Skeletal muscle tissue (tissue), 7 donors: ENCODE results near the genes SEC14L4, TCN2, SELENOM, INPP5J and LIMK2.

- PRO-cap, 3 experiments, result no peak in any of the 3 experiments
- RAMPAGE, long total RNA, result no peak
- RRBS, 2 experiments, result no CpG with 5 or more reads among the region's 45 CpGs
Observed at GRCh38 chr22:30505115-30506000, at the start of gene SEC14L4. Gene SEC14L4, minus strand, starts transcription at chr22:30505695.

- PRO-cap, 3 experiments, result no peak in any of the 3 experiments
- RAMPAGE, long total RNA, result no peak
- RRBS, 2 experiments, result no CpG with 5 or more reads among the region's 11 CpGs
Observed at GRCh38 chr22:30575065-30575833, 784 bp upstream of the GAL3ST1 start.

DNA sequence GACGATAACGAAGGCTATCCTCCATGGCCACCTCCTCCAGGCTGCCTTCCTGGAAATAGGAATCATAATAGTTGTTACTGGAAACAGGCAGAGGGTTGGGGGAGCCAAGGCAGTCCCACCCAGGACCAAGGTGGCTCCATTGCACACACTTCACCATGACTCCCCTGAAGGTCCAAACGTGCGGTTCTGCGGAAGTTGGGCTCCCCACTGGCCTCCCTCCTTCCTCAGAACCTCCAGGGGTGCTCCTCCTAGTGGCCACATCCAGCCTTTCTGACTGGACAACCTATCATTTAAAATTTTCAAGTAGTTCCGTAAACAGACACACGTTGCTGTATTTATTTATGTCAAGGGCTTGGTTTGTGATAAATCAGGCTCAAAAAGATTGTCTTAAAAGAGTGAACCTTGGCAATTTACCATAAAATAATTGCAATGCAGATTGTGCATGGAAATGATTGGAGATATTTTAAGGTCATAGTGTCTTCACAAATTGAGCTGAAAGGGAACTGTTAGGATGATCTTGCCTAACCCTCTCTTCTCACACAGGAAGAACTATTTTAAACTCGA is 1.4 kb upstream of the TCN2 start:
- PRO-cap, 3 experiments, result no peak in any of the 3 experiments
- RAMPAGE, long total RNA, result no peak
- RRBS, 2 experiments, result no CpG with 5 or more reads among the region's 8 CpGs

DNA sequence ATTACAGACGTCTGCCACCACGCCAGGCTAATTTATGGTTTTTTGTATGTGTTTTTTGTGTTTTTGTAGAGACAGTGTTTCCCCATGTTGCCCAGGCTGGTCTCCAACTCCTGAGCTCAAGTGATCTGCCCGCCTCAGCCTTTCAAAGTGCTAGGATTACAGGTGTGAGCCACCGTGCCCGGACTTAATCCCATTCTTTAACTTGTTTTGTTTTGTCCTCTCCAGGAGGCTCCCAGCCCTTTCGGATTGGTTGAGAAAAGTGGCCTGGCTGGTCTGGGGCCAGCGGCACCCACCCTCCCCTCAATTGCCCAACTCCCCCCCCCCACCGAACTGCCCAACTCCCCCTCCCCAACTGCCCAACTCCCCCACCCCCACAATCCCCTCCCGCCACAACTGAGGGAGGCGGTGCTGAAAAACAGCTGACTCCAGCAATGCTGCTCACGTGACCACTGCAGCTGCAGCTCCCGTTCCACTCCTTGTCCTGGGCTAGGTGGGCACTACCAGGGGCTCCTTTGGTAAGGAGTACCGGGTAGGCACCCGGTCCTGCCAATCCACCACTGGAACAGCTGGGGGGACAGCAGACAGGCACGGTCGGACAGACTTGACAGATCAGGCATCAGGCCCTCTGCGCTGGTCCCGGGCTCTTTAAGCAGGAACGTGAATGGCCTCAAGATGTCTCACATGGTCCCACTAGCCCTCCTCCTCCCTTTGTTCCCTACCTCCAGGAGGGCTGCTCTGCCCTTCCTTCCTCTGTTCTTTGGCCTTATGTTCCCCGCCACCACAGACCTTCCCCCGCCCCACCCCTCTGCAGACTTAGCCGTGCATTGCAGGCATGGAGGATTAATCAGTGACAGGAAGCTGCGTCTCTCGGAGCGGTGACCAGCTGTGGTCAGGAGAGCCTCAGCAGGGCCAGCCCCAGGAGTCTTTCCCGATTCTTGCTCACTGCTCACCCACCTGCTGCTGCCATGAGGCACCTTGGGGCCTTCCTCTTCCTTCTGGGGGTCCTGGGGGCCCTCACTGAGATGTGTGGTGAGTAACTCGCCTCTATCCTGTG is at the start of gene TCN2:
TSS of gene TCN2 (plus strand) at position 808 of the 1,054 bp plus-strand sequence.
- PRO-cap, 3 experiments, result peak in 2 of 3 experiments; most common plus-strand start position 840 of the sequence (in 1); most common minus-strand start position 759 of the sequence (in 2)
- RAMPAGE, long total RNA, result no peak
- RRBS, 2 experiments, result 1 to 2% methylated on average over 3 of the region's 27 CpGs

- PRO-cap, 3 experiments, result peak in 2 of 3 experiments; most common plus-strand start chr22:30635062 (in 2); most common minus-strand start chr22:30634982 (in 1)
- RAMPAGE, long total RNA, result no peak
- RRBS, 2 experiments, result 10 to 11% methylated on average over 3 of the region's 16 CpGs
Observed at GRCh38 chr22:30634904-30635250, 704 bp upstream of the SLC35E4 start.

DNA sequence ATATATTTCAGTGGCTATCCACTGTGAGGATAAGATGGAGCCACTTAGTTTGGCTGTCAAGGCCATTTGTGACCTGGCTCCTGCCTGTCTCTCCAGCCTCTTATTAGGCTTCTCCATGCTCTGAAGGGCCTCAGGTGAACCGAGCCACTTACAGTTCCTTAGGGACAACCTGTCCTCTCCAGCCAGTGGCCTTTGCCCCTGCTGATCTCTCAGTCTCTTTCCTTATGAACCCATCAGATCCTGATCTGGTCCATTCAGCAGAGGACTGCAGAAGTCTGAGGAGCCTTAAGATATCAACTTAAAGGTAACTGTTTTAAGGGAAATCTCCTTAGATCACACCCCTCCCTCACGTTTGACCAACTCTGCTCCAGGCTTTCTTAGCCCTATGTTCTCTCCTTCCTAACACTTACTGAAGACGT is 2.4 kb downstream of the DUSP18 start:
- PRO-cap, 3 experiments, result no peak in any of the 3 experiments
- RAMPAGE, long total RNA, result no peak
- RRBS, 2 experiments, result no CpG with 5 or more reads among the region's 3 CpGs

DNA sequence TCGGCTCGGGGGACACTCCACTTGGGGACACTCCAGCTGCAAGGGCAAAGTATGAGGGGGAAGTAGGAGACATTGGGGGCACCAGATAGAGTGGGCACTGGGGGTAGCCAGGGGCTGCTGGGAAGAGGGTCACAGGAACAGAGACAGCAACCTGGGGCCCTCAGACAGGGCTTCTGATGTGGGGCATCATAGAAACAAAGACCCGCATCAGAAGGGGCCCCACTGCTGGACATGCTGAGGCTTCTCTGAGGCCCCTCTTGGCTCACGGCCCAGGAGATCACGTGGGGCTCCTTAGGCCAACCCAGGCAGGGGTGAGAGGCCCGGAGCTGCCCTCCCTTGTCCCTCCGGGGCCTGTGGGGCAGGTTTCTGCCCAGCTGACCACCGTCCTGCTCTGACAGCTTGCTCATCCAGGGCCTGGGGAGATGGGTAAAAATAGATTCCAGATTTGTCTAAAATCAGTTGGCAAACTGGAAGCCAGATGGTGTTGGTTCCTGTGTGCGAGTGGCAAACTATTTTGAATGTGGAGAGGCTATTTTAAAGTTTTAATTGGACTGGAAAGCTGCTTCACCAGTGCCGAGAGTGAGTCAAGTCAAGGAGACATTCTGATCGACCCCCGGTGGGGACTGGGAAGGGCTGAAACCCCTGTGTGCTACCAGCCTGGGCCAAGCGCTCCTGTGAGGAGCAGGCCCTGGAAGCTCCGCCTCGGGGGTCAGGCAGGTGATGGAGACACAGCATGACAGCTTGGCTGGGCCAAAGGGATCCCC is 89.5 kb downstream of the MORC2 start:
- PRO-cap, 3 experiments, result no peak in any of the 3 experiments
- RAMPAGE, long total RNA, result no peak
- RRBS, 2 experiments, result no CpG with 5 or more reads among the region's 15 CpGs

DNA sequence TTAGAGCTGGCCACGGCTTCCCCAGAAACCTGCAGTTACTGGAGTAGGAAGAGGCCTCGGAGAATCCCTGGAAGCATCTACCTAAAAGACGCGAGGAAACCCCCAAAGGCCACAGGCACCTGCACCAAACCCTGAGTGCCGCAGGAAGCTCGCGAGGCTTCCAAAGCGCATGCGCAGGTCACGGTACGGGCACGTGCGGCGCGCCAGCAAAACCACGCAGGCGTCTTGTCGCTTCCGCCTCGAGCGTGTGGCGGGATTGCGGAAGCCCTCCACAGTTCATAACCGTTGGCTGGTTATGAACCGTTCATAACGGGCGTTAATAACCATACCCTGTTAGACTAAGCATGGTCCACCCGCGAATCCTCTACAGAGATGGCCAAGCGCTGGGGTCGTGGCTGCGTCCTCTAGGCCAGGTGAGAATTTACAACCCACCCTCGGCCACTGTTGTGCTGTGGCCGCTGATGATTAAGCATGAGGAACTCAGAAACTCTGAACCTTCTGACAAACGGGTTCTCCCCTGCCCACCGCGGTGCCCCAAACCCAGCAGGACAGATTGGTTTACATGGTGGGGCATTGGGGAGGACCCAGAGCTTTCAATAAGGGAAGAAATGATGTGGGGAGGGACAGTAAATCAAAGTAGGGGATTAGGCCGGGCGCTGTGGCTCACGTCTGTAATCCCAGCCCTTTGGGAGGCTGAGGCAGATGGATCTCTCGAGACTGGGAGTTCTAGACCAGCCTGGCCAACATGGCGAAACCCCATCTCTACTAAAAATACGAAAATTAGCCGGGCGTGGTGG is 46.3 kb downstream of the MORC2 start:
- PRO-cap, 3 experiments, result peak in 1 of 3 experiments; most common minus-strand start position 137 of the sequence (in 1)
- RAMPAGE, long total RNA, result no peak
- RRBS, 2 experiments, result no CpG with 5 or more reads among the region's 45 CpGs

DNA sequence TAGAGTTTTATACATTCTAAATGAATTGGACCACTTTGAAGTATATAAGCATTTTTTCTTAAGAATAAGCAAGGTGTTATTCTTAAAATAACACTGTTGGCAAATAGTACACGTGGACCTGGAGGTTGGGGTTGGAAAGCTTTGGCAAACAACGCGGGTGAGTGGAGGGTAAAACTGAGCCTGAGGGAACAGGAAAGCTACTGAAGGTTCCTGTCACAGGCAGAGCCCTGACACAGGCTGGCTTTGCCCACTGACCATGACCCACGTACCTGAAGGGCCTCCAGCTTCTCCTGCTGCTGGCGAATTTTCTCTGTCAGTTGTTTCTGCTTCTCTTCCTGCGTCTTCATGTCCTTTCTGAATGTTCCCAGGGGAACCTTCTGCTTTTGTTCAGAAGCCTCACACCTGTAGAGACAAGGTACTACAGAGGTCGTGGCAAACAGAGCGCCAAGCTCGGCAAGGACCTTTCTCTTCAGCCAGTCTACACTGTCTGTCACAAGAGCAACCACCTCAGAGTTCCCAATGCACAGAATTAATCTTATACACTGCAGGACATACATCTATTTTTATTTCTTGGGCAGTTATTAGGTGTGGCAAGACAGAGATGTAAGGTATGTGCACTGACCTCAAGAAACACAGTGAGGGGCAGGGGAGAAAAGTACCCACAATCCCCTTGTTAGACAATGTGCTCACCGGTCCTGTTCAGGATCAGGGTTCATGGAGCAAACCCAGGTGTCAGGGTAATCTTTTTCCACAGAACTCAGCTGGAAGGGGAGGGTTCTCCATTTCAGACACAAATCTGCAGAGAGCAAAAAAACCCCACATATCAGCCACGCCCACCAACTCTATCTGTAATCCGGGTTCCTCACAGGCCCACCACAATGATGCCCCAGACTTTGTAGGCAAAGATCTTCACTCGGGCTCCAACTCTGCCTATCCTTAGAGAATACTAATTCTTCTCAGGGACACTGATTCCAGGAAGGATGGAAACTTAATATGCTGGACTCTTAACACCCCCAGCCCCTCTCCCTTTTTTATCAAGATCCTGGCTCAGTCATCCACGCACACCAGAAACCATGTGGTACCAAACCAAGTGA is 32.0 kb downstream of the MORC2 start:
- PRO-cap, 3 experiments, result no peak in any of the 3 experiments
- RAMPAGE, long total RNA, result no peak
- RRBS, 2 experiments, result no CpG with 5 or more reads among the region's 14 CpGs

GRCh38 chr22:30941059-30941679 is 27.4 kb downstream of the MORC2 start:
- PRO-cap, 3 experiments, result no peak in any of the 3 experiments
- RAMPAGE, long total RNA, result no peak
- RRBS, 2 experiments, result no CpG with 5 or more reads among the region's 10 CpGs

DNA sequence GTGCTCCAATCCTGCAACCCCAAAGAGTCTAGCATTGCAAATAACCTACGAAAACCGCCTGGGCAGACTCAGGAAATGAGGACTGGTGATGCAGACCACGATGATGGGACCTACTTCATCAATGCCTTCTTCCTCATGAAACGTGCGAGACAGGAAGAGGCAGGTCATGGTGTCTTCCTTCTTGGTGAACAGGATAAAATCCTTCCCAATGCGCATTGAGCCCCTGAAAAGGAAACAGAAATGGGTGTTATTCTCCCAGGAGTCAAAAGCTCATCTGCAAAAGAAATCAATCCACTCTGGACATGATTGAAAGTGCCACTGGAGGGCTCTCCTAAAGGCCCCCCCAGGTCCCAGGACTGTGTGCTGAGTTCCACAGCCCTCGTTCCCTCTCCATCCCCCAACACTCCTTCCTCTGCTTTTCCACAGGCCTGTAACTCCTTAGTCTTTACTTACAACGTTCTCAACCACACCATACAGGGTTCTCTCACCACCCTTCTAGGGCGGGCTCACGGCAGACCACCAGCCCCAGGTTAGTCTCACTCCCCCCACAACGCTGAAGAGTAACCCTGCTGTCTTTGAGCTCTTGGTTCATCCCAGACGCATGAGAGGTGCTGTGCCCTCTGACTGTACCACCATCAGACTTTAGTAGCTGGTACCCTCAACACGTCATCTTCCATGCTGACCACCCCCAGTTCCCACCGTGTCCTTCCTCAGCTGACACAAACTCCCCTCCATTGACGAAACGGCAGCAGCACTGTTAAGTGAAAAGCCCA is 22.2 kb downstream of the MORC2 start:
- PRO-cap, 3 experiments, result no peak in any of the 3 experiments
- RAMPAGE, long total RNA, result no peak
- RRBS, 2 experiments, result no CpG with 5 or more reads among the region's 16 CpGs

- PRO-cap, 3 experiments, result no peak in any of the 3 experiments
- RAMPAGE, long total RNA, result no peak
- RRBS, 2 experiments, result no CpG with 5 or more reads among the region's 9 CpGs
Observed at GRCh38 chr22:30976703-30977891, 8.5 kb upstream of the MORC2 start.

DNA sequence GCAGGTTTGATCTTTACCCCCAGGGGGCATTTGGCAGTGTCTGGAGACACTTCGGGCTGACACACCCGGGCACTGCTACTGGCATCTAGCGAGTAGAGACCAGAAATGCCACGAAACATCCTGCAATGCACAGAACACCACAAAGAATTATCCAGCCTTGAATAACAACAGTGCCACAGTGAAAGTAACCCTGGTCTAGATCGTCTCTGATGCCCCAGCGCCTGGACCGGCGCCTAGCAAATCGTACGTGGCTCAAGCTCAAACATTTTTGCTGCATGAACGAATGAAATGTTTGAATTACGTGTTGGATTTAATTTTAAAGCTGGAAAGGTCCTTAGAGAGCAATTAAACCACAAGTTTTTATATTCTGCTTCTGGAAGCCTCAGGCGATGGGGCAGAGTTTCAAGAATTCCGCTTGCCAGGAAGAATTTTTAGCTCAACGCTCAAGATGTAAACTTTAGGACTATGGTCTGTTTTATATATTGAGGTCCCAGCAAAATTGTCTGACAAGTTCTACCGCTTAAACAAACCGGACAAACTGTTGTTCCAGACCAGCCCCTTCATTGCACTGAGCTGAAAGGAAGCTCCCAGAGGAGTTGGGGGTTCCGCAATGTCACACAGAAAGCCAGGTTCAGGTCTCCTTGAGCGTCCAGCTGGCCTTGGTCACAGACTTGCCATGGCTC is 44.3 kb upstream of the SMTN start:
- PRO-cap, 3 experiments, result no peak in any of the 3 experiments
- RAMPAGE, long total RNA, result no peak
- RRBS, 2 experiments, result no CpG with 5 or more reads among the region's 19 CpGs

DNA sequence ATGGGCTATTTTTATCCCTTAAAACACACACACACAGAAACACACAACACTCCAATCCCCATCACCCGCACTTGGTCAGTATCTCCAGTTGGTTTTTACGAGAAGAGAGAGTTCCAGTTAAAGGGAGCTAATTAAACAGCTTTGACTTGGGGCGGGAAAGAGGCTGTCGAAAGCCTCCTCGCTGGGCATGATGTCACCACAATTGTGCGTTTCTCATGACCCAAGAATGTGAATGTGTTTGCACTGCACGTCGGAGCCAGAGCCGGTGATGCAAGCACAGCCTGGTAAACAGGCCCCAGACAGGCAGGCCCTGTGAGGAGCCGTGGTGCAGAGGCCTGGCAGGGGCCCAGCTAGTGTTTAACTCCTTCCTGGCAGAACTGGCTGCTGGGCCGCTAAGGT is 25.6 kb upstream of the SMTN start:
- PRO-cap, 3 experiments, result no peak in any of the 3 experiments
- RAMPAGE, long total RNA, result no peak
- RRBS, 2 experiments, result no CpG with 5 or more reads among the region's 11 CpGs

GRCh38 chr22:31087048-31087351 is 5.9 kb downstream of the SMTN start:
- PRO-cap, 3 experiments, result no peak in any of the 3 experiments
- RAMPAGE, long total RNA, result no peak
- RRBS, 2 experiments, result no CpG with 5 or more reads among the region's 3 CpGs

DNA sequence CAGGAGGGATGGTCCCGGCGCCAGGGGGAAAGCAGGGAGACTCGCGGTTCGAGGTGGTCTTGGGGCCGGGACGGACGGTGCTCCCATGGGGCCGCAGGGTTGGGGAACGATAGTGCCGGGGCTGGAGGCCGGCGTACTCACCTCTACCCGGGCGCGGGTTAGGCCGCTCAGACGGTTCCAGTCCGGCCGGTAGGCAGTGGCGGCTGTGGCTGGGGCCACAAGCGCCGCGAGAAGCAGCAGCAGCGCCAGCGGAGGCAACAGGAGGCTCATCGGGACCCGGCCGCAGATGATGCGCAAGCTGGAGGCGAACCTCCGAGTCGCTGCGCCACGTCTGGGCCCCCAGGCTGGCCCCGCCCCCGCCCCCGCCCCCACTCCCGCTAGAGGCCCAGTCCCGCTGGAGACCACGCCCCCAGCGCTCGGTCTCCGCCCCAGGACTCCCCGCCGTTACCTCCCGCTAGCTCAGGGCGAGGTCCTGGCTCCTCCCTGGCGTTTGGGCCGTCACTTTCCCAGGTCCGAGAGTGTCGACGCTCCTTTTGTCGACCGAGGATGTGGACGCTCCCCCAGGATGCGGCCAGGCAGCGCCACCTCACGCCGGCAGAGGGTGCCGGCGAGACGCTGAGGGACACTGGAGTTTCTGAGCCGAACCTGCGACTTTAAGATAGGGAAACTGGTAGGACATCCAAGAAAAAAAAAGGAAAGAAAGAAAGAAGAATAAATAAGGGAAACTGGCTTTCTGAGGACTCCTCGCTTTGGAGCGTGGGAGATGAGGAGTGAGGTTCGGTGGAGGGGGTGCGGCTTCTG is at the start of gene SELENOM:
TSS of gene SELENOM (minus strand) at position 333 of the 801 bp plus-strand sequence.
- PRO-cap, 3 experiments, result peak in 3 of 3 experiments; most common plus-strand start position 501 of the sequence (in 3); most common minus-strand start position 288 of the sequence (in 3)
- RAMPAGE, long total RNA, result start-site peak on the minus strand centred at position 309 of the sequence, 50 bp wide, 103 and 98 reads in 2 replicates
- RRBS, 2 experiments, result 6 to 10% methylated on average over 17 to 21 of the region's 69 CpGs

DNA sequence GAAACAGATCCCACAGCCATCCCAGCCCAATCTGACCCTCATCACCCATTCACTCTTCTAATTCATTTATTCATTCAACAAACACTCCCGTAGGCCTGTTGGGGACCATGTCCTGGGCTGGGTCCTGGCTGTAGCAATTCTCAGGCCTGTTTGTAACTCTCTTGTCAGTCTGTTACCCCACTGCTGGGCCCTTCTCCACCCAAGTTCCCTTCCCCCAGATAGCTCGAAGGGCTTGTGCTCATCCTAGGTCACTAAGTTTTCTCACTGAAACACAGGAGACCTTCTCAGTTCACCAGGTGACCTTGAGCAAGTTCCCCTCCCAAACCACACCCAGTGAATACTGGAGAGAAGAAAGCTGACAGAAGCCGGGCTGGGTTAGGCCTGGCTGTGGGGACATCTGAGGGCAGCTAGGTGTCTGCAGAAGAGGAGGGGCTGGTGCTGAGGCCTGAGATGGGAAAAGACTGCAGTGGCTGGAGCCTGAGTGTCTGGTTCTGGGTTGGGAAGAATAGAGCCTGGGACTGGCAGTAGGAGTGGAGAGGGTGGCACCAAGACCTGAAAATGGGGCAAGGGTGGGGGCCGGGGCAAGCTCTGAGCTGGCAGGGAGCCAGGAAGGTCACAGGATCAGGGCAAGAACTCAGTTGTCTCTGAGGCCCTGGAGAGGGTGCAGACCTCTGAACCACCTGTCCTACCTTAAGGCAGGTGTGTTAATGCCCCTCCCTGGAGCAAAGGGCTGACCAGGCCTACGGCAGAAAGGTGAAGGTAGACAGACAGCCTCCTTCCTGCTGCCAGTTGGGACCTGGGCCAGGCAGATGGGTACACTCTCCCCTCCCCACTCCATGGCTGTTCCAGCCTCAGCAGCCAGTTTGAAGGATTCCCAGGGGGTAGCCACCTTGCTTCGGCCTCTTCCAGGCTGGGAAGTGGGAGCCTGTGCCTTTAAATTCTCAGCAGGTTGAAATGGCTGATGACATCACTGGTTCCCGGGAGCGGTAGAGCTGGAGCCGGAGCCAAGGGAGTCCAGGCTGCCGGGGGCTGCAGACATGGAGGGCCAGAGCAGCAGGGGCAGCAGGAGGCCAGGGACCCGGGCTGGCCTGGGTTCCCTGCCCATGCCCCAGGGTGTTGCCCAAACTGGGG is at the start of gene INPP5J:
TSS of gene INPP5J (plus strand) at position 989 of the 1,131 bp plus-strand sequence.
- PRO-cap, 3 experiments, result peak in 1 of 3 experiments; most common plus-strand start position 1,017 of the sequence (in 1); most common minus-strand start position 919 of the sequence (in 1)
- RAMPAGE, long total RNA, result no peak
- RRBS, 2 experiments, result 13 to 20% methylated on average over 2 of the region's 11 CpGs

GRCh38 chr22:31211820-31212836 is at the start of gene LIMK2:
Gene LIMK2, plus strand, starts transcription at chr22:31212298.
- PRO-cap, 3 experiments, result peak in 3 of 3 experiments; most common plus-strand start chr22:31212298 (in 2); most common minus-strand start chr22:31212065 (in 1)
- RAMPAGE, long total RNA, result no peak
- RRBS, 2 experiments, result 2 to 3% methylated on average over 22 of the region's 66 CpGs

- PRO-cap, 3 experiments, result no peak in any of the 3 experiments
- RAMPAGE, long total RNA, result no peak
- RRBS, 2 experiments, result no CpG with 5 or more reads among the region's 7 CpGs
Observed at GRCh38 chr22:31214963-31215568, 3.0 kb downstream of the LIMK2 start.

DNA sequence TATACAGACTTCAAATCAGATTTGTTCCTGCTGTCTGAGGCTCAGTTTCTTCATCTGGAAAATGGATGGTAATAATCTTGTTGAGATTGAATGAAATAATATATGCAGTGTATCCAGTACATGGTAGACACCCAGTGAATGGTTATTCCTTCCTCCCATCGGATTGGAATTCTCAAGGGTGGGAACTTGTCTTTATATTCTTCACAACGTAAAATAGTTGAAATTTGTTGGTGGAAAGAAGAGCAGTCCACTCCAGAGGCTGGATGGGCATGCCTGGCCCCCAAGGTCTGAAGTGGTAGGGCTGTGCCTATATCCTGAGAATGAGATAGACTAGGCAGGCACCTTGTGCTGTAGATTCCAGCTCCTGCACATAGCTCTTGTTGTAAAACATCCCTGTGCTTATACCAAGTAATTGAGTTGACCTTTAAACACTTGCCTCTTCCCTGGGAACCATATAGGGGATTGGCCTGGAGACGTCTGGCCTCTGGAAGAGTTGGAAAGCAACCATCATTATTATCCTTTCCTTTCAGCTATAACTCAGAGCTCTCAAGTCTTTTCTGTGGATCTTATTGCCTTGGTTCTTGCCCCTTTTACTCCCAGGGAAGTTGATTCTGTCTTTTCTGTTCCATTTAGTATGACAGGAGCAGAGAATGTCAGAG is 15.0 kb downstream of the LIMK2 start:
- PRO-cap, 3 experiments, result no peak in any of the 3 experiments
- RAMPAGE, long total RNA, result no peak
- RRBS, 2 experiments, result no CpG with 5 or more reads among the region's 3 CpGs